Parietal lobe (tissue), 2 donors: ENCODE results near the gene CPZ.

GRCh38 chr4:7938447-7939482 lies 896 bp downstream of the AFAP1 start:
- RAMPAGE, long total RNA = no peak

- RAMPAGE, long total RNA = no peak
Observed at GRCh38 chr4:7967916-7968397, 28.3 kb upstream of the AFAP1 start.

GRCh38 chr4:7978904-7979410 lies 39.3 kb upstream of the AFAP1 start:
- RAMPAGE, long total RNA = no peak

GRCh38 chr4:8001822-8002979 lies 62.5 kb upstream of the AFAP1 start:
- RAMPAGE, long total RNA = no peak

GRCh38 chr4:8101015-8101404 lies 57.6 kb downstream of the ABLIM2 start:
- RAMPAGE, long total RNA = no peak

GRCh38 chr4:8182916-8183533 lies 16.1 kb upstream of the SH3TC1 start:
- RAMPAGE, long total RNA = no peak

DNA sequence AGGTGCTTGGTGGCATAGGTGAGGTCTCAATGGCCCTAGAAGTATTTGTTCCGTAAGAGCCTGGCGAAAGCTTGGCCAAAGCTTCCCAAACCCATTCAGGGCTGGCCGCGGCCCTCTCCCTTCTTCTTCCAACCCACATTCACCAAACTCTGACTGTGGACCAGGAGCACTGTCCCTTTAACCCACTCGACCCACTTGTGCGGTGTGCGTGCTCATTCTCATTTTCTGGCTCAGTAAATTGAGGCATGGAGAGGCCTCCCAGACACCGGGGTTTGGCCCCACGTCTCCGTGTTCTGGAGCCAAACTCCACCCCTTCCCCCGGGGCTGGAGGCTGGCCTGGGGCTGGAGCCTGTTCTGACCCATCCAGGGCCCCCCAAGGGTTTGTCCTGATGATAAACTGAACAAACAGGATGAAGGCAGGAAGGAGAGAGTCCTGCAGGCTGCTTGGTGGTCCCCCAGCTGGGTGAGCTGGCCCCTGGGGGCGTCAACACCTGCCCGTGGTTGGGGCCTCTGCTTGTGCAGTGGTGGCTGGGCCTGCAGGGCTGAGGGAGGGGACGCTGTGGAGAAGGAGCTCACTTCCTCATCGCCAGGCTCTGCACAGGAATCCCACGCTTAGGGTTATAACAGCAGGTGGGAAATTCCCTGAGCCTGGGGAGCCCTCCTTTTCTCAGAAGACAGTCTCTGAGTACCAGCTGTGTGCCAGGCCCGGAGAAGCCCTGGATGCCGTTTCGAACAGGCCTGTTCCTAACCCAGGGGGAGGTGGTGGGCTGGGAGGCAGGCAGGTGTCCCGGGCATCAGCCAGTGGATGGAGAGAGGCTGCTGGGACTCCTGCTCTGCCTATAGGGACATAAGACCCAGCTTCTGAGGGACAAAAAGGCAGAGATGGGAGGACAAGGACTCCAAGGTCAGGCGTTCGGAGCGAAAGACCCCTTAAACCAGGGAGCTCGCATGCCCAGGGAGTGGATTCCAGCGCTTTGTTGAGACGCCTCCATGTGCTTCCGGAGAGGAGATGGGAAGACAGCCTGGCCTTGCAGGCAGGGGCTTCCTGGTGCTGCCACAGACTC lies 2.3 kb downstream of the SH3TC1 start:
- RAMPAGE, long total RNA = no peak

- RAMPAGE, long total RNA = no peak
Observed at GRCh38 chr4:8228873-8229357, 29.8 kb downstream of the SH3TC1 start.

- RAMPAGE, long total RNA = no peak
Observed at GRCh38 chr4:8278424-8278799, 8.9 kb downstream of the HTRA3 start.

DNA sequence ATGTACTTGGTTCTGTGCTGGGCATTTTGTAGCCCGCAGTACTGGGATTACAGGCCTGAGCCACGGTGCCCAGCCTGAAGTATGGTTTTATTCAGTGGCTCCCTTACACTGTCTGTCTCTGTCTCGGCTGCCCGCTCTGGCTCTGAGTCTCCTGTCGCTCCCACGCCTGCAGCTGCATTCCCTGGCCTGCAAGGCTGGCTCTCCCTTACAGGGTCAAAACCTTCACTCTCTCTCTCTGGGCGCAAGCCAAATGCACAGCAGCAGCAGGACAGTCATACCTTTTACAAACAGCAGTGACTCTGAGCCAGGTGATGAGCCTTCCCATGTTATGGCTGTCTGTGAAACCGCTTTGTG lies 72.1 kb downstream of the HTRA3 start:
- RAMPAGE, long total RNA = no peak

GRCh38 chr4:8376472-8376814 lies 64.1 kb downstream of the ACOX3 start:
- RAMPAGE, long total RNA = no peak

GRCh38 chr4:8384712-8385140 lies 55.8 kb downstream of the ACOX3 start:
- RAMPAGE, long total RNA = no peak

DNA sequence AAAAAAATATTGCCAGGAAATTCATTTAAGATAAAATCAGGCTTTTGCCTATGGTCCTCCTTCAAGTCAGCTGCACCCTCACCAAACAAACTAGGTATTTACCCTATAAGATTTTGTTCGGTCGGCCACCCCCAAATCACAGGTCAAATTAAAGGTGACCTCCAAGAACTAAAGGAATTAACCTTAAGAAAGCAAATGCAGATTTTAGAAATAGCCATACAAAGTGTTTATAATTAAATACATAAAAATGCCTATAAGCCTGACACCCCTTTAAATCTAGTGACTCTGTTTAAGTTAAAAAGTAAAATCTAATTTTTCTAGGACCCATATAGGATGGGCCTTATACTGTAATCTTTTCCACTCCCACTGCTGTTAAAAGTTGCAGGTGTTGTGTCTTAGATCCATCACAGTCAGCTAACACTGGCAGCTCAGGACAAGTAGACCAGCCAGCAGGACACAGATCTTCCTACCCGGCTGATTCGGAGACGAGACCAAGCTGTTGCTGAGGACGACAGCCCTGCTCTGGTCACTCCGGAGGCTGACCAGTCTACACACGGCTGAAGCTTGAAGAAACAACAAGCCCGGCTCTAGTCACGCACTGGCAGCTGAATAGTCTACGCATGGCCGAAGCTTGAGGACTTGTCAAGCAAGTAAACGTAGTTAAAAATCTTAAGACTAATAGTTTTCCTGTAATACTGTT lies 2.0 kb downstream of the ACOX3 start:
- RAMPAGE, long total RNA = no peak

DNA sequence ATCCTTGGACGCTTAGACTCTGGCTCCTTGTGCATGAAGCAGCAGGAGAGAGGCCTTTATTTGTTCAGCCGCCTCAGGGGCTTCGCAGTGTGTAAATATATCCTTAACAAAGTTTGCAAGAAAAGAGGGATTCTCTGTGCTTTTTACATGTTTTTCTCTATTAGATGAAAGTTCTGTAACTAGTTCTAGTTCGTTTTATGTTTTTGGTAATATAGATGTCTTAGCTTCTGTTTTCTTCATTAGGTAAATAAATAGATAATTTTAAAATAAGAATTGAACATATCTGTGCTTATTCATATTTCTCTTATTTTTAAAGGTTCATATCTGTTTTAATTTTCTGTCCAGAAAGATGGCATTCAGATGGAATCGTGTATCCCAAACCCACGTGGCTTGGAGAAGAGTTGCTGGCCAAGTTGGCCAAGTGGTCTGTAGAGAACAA lies 8.8 kb downstream of the TRMT44 start:
- RAMPAGE, long total RNA = no peak

DNA sequence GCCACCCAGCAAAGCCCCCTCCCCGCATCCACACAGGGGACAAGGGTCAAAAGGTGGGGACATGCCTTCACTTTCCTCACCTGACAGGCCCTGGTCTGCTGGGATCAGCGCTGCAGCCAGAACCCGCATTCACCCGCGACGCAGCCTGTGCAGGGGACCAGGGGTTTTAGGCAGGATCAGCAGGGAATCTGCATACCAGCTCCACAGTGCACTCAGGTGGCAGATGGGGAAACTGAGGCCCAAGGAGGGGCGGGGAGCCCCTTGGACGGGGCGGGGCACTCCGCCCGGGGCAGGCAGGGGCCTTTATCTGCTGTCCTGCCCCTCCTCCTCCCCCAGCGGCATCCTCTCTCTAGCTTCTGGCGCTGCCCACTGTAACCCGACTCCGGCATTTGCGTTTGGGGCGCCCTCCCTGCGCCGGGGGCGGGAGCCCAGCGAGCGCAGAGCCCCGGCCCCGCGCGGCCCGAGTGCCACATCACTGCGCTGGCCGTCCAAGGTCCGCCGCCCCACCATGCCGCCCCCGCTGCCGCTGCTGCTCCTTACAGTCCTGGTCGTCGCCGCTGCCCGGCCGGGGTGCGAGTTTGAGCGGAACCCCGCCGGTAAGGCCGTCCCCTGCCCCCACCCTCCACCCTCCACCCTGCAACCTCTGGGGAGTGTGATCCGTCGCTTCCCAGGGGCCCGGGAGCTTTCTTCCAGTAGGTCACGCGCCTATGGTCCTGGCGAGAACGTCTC lies at the start of gene CPZ:
Gene CPZ (plus strand): TSS at position 440 of the 729 bp plus-strand sequence.
- RAMPAGE, long total RNA = no peak

DNA sequence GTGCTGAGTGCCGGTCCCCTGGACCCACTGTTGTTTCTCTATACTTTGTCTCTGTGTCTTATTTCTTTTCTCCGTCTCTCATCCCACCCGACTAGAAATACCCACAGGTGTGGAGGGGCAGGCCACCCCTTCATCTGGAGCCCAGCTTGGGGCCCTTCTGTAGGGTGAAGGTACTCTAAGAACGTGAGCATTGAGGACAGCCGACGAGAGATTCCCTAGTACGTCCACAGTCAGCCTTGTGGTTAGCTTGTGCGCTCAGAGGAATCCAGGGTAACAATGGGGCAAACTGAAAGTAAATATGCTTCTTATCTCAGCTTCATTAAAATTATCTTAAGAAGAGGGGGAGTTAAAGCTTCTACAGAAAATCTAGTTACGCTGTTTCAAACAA lies 47.5 kb upstream of the FAM90A26 start:
- RAMPAGE, long total RNA = no peak

- RAMPAGE, long total RNA = no peak
Observed at GRCh38 chr4:9151966-9152985, 17.9 kb upstream of the FAM90A26 start.

DNA sequence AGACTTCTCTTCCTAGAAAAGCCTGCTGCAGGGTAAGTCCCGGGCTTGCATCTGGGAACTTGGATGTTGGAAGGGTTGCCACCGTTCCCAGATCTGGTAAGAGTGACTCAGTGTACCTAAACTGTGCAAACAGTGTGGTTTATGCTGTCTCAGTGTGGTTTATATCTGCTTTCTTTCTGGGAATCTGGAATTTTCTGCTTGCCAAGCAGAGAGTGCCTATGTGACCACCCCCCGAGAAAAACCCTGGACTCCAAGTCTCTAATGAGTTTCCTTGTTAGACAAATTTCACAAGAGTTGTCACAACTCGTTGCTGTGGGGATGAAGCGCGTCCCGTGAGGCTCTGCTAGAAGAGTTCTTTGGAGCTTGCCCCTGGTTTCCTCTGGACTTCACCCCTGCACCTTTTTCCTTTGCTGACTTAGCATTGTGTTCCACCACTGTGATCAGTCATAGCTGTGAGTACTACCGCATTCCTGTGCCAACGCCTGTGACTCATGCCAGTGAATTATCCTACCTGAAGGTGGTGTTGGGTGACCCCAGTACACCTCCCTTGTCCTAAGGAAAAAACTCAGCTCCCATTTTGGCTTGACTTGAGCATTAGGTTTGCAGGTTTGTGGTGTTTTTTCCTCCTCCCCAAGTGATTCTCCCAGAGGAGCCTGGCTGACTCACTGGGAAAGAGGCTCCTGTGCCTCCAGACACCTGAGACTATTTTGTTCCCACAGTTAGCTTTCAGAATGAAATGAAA lies 14.5 kb downstream of the SLC2A9 start:
- RAMPAGE, long total RNA = no peak

DNA sequence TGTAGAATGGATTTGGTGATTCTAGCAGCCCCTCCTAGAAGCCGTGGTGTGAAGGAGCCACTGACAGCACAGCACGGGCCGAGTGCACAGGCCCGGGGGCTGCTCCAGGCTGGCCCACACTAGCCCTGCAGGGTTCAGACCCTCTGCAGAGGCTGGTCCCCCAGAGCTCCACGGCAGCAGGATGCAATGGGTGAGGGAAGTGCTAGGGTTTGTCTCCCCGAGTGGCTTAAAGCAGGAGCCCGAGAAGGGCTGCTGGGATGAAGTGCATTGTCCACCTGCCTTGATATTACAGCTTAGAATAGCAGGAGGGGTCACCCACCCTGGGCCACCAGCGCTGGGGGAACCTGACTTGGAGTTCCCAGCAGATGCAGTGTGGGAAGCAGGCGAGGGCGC lies 30.1 kb downstream of the WDR1 start:
- RAMPAGE, long total RNA = no peak

DNA sequence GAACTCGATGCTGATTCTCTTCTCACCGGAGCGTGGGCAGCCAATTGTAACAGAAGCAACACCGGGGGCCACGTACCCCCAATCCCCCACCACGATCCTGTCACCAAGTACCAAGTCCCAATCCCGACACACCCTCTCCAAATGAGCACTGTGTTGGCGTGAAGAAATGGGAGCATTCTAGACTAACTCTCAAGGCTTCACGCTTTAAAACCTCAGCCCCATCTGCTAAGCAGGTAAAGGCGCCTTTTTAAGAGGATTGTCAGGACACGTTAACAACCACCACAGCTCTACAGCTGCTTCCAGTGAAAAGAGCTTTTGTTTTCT lies 16.8 kb downstream of the WDR1 start:
- RAMPAGE, long total RNA = no peak